Mesenchymal stem cell of adipose (primary cell): ENCODE data around the genes PAPSS2 and ATAD1.

DNA sequence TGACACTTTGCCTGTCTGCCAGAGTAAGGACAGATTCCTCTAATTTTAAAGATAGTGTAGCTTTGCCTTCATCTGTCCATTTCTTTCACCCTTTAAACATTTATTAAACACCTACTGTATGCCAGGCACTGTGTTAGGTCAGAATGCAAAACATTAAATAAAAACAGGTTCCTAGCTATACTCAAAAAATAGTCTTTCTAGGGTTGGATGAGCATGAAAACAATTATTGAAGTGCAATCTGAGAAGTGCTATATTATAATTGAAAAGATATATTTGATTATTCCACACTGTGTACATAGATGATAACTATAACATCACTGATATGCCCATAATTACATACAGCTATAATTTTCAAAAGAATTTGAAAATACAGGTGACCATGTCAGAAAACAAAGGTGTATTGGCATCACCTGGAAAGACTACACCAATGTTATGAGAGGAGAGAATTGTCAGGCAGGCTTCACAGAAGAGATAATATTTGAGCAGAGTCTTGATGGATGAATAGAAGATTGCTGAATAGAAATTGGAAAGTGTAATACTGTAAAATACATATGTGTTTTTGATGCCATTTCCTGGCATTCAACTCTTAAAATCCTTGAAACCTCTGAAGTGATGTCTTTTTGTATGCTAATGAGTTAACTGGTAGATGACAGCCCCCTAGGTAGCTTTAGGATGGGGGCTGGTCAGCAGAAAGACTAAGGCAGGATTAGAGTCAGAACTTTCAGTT is 84.8 kb downstream of the BMPR1A start:
- CAGE, long polyA plus RNA = no peak

DNA sequence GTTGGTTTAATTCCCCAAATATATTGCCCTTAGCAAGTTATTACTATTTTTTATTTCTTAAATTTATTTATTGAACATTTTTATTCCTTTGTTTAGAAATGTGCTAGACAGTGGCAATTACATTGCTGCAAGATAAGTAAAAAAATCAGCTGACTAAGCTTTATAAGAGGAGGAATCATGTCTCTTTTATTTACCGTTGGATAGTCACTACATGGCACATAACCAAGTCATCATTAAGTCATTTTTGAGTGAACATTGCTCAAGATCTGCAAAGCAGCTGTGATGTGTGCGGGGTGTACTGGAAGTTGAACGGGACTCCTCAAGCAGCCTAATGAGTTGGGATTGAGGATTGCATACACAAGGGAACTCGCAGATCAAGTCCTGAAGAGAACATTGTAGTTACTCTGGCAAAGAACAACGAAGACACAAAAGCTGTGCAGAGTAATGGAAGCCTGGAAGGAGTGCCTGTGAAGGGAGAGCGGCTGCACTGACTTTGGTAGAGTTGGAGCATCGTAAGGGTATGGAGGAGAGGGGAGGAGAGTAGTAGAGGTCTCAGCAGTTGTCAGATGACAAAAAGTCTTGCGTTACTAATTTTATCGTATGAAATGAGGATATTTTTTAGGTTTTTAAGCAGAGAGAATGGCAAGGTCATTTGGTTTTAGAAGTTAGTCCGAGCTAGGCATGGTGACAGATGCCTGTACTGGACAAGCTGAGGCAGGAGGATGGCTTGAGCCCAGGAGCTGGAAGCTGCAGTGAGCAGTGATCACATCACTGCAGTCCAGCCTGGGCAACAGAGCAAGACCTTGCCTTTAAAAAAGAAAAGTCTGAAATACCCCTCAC is 95.1 kb downstream of the BMPR1A start:
- CAGE, long polyA plus RNA = no peak

- CAGE, long polyA plus RNA = no peak
Measured at GRCh38 chr10:86901063-86901494, 56.3 kb downstream of the MMRN2 start.

DNA sequence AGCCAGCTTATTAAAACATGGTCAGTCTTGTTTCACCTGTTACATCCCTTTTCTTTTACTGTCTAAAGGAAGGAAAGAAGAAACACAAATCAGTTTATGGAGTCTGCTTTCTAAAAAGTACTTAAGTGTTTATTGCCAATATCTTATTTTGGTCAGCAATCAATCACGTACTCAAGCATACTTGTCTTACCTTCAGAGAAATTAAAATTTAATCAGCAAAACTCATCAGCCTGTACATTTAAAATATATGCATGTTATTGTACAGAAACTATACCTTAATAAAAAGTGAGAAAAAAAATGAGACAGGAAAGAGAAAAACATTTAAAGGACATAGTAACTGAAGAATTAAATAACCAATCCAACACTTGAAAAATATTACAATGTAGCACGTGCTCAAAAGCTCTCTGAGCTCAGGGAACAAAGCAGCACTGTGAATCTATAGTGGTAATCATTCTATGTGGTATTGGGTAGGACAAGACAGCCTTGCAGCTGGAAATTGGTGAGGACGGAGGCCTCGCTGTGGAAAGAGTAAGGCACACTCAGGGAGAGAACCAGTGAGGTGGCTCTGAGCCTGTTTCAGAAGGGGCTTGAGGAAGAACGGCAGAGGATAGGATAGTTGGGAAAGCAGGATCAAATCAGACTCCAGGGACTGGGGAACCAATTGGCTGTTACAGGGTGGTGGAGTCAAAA is 55.6 kb upstream of the NUTM2A start:
- CAGE, long polyA plus RNA = no peak

DNA sequence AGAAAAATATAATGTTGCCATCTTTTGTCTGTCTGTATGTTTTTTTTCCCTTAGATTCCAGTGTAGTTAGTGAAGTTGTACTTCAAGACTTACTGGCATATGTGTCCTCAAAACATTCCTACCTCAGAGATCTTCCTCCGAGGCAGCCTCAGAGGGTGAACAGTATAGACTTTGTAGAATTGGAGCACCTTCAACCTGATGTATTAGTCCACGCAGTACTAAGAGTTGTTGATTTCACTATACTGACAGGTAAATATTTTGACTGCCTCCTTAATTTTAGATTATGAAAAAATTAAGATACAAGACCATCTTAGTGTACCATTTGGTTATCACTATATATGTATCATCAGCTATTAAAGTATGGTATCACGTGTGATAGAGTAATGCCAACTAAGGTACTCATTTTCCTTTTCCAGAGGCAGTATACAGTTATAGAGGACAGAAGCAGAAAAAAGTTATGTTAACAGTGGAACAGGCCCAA is 54.8 kb upstream of the NUTM2A start:
- CAGE, long polyA plus RNA = no peak

- CAGE, long polyA plus RNA = no peak
Measured at GRCh38 chr10:87342672-87343519, 14.6 kb upstream of the NUTM2D start.

DNA sequence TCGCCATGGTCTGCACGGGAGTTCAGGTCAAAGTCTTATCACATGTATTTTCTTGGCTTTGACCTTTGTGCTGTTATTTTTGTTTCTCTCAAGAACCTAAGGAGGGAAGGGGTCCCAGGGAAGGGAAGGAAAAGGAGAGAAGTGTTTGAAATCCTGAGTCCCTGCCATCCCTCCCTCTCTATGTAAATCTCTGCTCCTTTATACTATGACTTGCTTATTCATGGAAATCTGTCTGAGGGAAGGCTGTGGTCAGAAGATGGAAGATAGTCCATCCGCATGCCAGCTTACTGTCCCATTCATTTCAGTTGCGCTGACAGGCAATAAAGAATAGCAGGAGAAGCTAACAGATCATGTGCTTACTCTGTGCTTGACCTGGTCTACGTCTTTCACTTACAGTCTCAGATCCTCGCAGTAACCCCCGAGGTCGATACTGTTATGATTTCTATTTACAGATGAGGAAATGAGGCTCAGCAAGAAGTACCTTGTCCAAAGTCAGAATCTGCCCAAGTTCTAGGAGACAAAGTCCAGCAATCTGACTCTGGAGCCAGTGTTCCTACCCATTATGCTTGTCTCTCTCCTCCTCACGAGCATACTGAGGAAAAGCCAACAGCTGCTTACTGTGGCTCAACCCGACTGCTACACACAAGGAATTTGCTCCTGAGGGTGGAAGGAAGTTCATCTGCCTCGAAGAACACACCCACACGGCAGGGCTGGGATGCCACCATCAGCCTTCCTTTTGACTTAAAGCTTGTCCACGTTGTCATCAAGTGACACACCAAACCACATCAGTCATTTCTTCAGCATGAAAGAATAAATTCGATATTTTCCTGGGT is 74.1 kb downstream of the MINPP1 start:
- CAGE, long polyA plus RNA = no peak

GRCh38 chr10:87659423-87660084 is at the start of gene PAPSS2:
PAPSS2 (plus strand) TSS chr10:87659878.
- CAGE, long polyA plus RNA = no peak

DNA sequence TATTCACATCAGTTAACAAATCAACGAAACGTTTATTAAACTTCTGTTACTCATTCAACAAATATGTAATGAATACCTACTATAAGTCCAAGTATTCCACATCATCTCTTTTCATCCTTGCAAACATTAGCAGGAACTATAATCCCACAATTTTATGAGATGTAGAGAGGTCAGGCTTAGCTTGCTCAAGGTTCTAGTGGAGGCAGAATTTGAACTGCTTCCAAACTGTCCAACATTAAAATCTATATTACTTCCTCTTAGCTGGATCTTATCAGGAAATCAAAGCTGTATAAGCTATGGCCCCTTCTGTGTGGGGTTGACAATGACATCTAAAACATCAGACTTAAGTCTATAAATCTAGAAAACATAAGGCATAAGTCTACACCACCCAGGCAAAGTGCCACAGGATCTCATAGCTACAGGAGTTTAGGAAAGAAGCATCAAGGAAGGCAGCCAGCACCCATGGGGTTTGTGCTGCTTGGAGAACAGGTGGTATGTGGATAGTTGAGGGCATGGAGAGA is 34.4 kb downstream of the PAPSS2 start:
- CAGE, long polyA plus RNA = no peak

DNA sequence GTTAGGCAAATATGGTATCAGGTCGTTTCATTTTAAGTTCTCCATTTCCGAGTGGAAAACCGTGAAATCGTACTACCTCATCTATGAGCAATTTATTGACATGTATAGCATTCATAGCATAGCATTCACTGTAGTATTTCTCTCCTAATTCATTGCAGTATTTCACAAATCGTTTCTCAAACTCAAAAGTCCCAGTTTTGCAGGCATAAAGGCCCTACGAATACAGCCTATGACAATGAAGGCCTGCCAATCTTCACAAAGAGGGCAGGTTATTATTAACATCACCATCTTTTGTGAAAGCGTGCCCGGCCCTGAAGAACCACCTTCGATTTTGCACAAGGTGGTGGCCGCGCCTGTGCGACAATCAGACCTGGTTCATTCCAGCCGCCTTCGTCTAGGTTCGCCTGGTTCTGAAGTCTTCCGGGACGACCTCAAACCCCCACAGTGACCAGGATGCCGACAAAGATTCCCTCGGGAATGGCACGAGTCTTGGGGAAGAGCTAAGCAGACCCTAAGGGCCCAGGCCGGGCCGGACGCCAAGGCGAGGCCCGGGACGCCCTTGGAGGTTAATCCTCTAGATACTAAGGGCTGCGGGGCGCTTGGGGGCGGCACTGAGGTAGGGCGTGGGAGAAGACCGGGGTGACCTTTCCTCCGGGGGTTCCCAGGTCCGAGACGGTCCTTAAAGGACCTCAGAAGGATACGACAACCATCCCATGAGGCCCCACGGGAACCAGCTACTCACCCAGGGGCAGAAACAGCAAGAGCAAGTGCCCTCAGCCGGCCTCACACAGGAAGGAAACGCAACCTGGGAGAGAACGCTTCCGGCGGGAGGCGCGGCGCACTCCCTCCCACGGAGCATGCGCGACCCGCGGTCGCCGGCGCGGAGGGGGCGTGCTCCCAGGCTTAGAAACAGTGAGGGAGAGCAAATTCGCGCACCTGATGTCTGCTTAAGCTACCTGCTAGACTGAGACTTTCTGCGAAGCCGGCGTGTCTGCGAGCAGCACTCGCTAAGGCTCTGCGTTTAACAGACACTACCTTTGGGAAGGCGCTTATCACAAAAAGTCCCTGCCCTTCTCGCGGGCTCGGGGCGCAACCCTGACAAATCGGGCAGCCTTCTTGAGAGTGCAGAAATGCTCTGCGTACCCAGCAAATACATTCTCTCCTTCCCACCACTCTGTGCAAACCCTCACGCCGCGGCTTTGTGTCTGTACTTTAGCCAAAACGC is at the start of gene ATAD1:
ATAD1 (minus strand) TSS at position 802 of the 1,225 bp plus-strand sequence.
- CAGE, long polyA plus RNA = no peak

- CAGE, long polyA plus RNA = no peak
Measured at GRCh38 chr10:87860249-87860504, 3.2 kb downstream of the KLLN start.

GRCh38 chr10:87930975-87931538 is 67.6 kb downstream of the PTEN start:
- CAGE, long polyA plus RNA = no peak

GRCh38 chr10:87935750-87936732 is 72.6 kb downstream of the PTEN start:
- CAGE, long polyA plus RNA = no peak

DNA sequence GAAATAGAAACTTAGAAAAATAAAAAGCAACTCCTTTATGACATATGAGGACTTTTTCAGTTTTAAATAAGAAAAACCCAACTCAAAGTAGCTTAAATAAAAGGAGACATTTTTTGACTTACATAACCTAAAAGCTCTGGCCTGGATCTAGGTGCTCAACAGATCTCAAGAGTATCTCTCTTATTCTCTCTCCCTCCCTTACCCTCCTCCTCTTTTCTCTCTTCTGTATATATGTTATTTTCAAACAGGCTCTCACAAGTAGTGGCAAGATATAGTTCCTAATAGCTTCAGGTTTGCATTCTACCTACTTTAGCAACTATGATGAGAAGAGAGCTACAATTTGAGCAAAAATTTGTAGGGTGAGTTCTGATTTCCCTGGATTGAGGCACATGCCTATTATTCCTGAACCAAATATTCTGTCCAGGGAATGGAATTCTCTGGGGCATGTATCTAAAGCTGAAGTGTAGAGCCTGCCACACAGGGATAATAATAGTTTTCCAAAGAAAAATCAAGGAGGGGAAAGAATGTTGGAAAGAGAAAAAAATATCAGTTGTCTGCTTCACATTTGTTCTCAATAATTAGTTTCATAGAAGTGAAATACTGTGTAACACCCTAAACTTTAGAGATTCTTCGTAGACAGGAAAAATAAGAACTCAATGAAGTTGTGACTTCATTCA is 77.4 kb downstream of the PTEN start:
- CAGE, long polyA plus RNA = no peak

DNA sequence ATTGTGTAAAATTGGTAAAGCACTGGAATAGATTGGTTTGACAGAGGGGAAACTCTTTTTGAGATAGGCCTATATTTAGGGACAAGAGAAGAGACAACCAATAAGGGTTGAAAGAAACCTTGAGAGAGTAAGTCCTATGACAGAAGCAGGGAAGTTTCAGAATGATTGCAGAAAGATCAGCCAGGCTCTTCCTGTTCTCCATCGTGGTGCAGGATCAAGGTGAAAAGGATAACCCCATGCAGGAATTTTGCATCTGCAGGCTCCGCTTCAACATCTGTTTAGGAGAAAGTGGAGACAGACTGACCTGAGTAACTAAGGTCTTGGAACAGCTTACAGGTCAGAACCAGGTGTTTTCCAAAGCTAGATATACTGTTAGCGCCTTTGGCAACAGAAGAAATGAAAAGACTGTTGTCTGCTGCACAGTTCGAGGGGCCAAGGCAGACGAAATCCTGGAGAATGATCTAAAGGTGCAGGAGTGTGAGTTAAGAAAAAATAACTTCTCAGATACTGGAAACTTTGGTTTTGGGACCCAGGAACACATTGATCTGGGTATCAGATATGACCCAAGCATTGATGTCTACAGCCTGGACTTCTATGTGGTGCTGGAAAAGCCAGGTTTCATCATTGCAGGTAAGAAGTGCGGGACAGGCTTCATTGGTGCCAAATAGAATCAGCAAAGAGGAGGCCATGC is 82.0 kb downstream of the PTEN start:
- CAGE, long polyA plus RNA = no peak

DNA sequence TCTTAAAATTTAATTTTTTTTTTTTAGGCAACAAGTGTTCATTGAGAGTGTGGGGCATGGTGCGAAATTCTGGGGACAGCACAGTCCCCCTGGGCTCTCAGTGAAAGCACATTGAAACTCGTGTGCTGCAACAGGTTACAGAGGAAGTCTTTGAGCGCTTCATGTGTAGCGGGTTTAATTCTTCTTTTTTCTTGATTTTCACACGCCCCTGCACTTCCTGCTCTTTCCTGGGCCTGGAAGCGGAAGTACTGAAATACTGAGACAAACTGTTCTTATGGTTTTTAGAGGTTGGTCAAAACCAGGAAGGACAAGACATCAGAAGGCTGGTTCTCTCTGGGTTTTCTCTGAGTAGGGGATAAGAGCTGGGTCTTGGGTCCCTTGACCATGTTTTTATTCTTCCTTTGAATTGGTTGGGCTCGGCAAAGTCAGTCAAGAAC is 203.5 kb downstream of the PTEN start:
- CAGE, long polyA plus RNA = no peak

DNA sequence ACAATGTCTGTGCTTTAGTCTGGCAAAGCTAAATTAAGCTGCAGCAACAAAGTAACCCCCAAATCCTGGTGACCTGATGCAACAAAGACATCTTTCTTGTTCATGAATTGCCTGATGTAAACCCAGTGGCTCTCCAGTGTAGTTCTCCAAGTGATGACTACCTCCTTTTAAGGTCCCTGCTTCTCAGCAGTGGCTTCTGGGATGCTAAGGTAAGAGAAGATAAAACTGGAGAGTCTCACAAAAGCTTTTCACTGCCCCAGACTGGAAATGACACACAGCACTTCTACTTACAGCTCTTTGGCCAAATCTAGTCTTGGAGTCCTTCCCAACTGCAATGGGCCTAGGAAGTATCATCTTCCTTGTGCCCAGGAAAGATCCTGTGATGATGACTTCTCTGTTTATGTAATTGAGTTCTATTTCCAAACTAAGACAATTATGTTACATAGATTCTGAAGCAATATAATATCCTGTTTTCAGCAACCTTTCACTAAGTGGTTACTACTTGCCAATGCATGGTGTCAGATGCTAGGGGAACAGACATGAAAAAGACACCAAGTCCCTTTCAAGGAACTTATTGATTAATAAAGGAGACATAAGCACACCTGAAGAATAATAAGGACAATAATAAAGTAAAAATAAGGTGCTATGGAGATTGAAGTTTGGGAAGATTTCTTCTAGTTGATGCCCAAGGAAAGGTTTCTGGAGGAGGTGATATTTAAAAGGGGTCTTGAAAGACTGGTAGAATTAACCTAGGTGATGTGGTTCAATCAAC is 234.1 kb downstream of the PTEN start:
- CAGE, long polyA plus RNA = no peak

DNA sequence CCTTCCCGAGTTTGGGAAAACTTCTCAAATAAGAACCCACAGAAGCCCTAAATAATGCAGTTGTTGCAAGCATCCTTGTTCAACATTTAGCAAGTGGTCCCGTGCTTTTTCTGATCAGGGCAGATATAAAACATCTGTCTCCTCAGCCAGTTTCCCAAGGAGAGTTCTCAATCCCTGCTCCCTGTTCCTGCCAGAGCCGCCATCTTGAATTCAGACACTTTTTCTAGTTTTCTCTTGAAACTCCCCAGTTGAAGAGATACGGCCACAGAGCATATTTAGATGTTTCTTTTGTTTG is 349.9 kb downstream of the PTEN start:
- CAGE, long polyA plus RNA = no peak

- CAGE, long polyA plus RNA = no peak
Measured at GRCh38 chr10:88475007-88475508, 108.1 kb downstream of the RNLS start.

GRCh38 chr10:88521092-88521601 is 62.0 kb downstream of the RNLS start:
- CAGE, long polyA plus RNA = no peak